Urinary bladder (tissue), 3 donors: Measurements from ENCODE around the genes GABRA6, MAT2B, SLIT3 and DOCK2.

GRCh38 chr5:161685226-161685804 is at the start of gene GABRA6:
Gene GABRA6, plus strand, starts transcription at chr5:161685721.
- PRO-cap, result no peak
- RAMPAGE, long total RNA, result no peak

DNA sequence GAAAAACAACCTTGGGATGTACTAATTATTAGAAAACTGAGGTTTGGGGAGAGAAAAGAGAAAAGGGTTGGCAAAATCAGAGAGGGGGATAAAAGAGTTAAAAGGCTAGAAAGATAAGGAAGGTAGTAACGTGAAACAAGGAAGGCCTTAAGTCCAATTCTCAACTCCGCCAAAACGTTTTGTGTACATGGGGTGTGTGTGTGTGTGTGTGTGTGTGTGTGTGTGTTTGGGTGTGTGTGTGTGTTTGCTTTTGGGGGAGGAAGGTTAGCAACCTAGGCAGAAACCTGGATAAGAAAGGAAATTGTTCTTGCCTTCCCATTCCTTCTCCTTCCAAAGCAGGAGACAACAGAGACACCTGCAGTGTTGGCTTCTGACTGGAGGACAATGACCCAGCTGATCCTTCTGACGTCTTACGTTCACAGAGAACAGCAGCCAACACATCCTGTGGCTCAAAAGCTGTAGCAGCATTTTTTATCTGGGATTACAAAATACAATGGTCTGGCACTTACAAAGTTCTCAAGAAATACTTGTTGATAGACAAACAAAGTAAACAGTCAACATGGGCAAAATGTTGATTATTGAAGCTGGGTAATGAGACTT is 4.1 kb upstream of the CCNG1 start:
- PRO-cap, result no peak
- RAMPAGE, long total RNA, result no peak

GRCh38 chr5:163505084-163506105 is at the start of gene MAT2B:
Gene MAT2B, plus strand, starts transcription at chr5:163505619.
- PRO-cap, result bidirectional peak, plus-strand start at chr5:163505590, minus-strand start at chr5:163505503; bidirectional peak, plus-strand start at chr5:163505949, minus-strand start at chr5:163505894
- RAMPAGE, long total RNA, result start-site peak on the plus strand at chr5:163505590-163505645, 287 and 601 reads in 2 replicates

GRCh38 chr5:163727115-163727519 is 221.7 kb downstream of the MAT2B start:
- PRO-cap, result no peak
- RAMPAGE, long total RNA, result no peak

- PRO-cap, result no peak
- RAMPAGE, long total RNA, result no peak
Observed at GRCh38 chr5:167414838-167415230, 436.0 kb downstream of the TENM2 start.

DNA sequence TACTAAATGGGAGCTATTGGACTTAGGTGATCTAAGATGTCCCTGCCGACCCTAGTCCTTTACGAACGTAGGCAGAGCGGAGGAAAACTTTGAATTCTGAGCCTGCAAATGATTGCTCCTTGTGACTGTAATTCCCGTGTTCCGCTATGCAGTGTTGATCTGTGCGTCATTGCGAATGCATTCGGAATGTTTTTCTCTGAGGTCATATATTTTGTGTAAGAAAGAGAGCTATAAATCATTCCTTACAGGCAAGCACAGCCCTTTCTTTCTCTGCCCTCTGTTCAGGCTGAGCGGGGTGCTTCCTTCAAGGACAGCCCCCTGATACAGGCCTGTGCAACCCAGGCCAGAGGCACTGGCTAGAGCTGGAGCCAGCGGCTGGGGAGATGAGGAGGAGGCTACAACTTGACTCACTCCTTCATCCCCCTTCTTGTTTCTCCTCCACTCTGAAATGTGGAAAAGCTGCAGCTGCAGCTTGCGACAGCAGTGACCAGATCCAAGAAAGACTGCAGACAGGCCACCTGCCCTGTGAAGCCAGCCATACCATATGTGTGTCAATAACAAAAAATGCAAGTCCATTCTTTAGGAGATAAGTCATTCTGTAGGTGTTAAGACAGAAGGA is 345.8 kb upstream of the WWC1 start:
- PRO-cap, result no peak
- RAMPAGE, long total RNA, result no peak

DNA sequence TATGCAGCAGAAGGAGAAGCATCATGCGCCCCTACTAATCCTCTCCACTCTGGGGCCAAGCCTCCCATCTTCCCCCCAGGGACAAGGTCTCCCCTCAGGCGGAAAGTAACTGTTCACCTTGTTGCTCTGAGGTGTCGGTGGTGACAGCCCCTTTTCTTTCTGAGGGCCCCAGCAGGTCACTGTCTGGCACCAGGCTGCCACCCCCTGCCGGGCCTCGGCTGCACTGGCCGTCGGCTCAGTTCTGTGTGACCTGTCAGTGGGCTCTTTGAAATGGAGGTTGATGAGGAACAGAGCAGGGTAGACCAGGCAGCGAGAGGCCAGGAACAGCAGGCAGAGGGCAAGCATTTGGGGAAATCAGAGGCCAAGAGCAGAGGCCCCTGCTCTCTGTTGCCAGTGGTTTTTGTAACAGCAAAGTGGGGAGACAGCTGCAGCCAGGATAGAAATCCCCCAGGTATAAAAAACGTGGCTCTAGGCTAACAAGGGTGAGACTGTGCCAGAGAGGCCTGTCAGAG is 113.4 kb upstream of the WWC1 start:
- PRO-cap, result no peak
- RAMPAGE, long total RNA, result no peak

DNA sequence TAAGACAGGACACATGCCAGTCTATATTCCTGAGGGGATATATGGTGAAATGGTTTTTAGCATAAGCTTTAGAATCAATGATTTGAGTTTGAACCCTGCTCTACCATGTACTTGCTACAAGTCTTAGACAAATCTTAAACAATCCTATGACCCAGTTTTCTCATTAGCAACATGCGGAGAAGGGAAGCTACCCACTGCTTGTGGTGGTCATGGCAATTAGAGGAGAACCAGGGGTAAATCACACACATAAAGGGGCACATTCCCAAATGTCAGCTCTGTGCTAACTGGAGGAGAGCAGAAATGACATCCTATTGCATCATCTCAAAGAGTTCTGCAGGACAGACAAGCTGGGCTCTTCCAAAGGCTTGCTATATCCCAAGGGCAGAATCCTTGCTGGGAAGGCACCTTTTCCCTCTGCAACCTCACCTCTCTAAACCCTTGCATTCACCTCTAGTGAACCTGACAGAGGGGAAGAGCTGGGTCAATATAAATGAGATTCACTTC is 17.1 kb upstream of the WWC1 start:
- PRO-cap, result no peak
- RAMPAGE, long total RNA, result no peak

- PRO-cap, result no peak
- RAMPAGE, long total RNA, result no peak
Observed at GRCh38 chr5:168401736-168402582, 84.3 kb upstream of the RARS1 start.

GRCh38 chr5:168404102-168404724 is 82.1 kb upstream of the RARS1 start:
- PRO-cap, result no peak
- RAMPAGE, long total RNA, result no peak

DNA sequence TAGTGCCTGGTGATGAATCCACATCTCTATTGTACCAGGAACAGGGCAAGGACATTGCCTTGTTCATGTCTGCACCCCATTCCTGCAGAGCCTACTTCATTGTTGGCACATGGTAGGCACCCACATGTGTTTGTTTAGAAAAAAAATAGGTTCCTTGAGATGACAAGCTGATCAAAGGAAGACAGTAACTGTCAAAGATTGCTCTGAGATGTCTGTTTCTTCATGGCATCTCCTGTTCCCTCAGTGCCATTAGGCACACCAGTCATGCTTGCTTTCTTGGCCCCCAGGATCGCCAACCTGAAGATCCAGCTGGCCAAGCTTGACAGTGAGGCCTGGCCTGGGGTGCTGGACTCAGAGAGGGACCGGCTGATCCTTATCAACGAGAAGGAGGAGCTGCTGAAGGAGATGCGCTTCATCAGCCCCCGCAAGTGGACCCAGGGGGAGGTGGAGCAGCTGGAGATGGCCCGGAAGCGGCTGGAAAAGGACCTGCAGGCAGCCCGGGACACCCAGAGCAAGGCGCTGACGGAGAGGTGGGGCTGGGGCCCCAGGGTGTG is 72.1 kb upstream of the RARS1 start:
- PRO-cap, result no peak
- RAMPAGE, long total RNA, result no peak

DNA sequence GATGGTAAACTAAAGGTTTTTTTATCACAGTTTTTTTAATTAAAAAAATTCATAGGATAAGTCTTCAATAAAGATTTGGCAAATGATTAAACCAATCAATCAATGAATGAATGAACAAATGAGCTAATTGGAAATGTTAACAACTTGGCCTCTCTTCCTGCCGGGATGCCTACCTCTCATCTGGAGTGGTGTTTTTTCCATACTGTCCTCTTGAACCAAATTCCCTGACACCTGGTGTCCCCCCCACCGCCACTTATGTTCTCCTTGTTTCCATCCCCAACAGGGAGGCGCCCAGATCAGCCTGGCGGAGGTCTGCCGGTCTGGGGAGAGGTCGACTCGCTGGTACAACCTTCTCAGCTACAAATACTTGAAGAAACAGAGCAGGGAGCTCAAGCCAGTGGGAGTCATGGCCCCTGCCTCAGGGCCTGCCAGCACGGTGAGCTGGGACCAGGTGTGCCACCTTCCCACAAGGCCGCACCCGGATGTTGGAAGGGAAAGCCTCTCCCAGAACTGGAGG is 44.8 kb upstream of the RARS1 start:
- PRO-cap, result no peak
- RAMPAGE, long total RNA, result no peak

DNA sequence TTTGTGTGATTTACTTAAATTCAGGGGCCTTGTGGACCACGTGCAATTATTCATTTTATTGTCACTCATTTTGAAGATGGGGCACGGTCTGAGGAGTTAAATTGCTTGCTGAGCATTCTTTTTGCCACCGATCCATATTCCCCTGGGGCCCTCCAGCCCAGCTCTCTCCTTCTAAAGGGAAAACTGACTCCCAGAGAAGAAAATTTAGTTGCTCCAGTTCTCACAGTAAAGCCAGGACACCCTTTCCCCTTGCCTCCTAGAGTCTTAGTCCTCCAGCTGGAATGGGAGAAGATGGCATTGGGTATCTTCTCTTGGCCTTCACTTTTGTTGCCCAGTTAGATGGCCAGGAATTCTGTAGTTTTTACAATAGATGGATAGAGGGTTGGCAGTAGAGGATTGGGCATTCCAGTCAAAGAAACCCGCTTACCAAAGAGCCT is 1.1 kb upstream of the PANK3 start:
- PRO-cap, result no peak
- RAMPAGE, long total RNA, result no peak

GRCh38 chr5:168591871-168592552 is 12.8 kb upstream of the PANK3 start:
- PRO-cap, result no peak
- RAMPAGE, long total RNA, result no peak

DNA sequence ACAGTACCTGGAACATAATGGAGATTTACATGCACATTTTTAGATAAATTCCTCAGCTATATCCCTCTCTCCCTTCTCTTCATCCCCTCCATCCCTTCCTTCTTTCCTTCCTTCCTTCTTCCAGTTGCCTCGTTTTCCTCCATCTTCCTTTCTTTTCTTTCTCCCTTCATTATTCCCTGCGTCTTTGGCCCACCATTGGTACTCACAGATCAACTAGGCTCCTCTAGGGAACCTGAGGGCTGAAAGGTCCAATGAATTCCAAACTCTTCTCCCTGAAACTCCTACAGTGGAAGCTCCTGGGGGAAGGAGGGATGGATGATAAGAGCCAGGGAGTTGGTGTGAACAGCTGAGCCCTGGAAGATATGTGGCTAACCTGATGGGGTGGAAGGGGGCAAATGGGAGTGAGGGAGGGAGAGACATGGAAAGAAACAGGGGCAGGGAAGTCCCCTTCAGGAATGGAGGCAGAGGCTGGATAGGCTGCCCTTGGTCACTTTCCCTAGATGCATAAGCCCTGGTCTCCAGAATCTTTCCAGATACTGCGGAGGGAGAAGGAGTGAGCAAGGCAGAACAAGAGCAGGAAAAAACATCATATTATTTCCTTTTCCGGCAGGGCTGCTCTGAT is 85.4 kb upstream of the PANK3 start:
- PRO-cap, result no peak
- RAMPAGE, long total RNA, result no peak

GRCh38 chr5:168819059-168819265 is 239.8 kb upstream of the PANK3 start:
- PRO-cap, result no peak
- RAMPAGE, long total RNA, result no peak

GRCh38 chr5:168819266-168819563 is 240.0 kb upstream of the PANK3 start:
- PRO-cap, result no peak
- RAMPAGE, long total RNA, result no peak

GRCh38 chr5:168842701-168843116 is 263.5 kb upstream of the PANK3 start:
- PRO-cap, result no peak
- RAMPAGE, long total RNA, result no peak

DNA sequence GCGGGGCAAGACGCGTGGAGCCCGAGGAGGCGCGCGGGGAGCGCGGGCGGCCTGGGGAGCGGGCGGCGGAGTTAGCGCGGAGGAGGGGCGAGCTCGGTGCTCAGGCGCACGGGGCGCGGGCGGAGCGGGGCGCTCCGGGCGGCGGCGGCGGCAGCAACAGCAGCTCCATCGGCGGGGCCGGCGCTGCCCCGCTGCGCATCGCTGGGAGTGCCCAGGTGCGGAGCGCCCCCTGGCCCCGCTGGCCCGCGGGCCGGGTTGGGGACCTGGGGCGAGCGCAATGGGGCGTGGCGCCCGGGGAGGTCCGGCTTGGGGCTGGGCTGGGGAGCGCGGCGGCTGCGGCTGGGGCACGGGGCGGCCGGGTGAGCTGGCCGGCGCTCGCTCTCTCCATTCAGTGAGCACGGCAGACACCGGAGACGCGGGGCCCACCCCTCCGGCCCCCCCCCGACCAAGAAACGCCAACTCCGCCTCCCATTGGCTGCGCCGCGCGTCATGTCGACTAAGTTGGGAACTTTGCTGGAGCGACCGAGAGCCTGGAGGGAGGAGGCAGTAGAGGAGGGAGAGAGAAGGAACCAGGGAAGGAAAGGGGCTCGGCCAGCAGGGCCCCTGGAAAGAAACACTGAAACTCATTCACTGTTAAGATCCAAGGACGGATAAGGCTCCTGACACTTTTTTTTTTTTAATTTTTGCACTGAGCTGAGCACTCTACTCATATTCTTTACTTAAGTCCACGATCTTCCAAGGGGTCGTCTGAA is at the start of gene SLIT3:
SLIT3 (minus strand) TSS at position 393 of the 752 bp plus-strand sequence.
- PRO-cap, result unidirectional peak, minus-strand start at position 73 of the sequence; unidirectional peak, minus-strand start at position 203 of the sequence; bidirectional peak, plus-strand start at position 525 of the sequence, minus-strand start at position 390 of the sequence
- RAMPAGE, long total RNA, result no peak

DNA sequence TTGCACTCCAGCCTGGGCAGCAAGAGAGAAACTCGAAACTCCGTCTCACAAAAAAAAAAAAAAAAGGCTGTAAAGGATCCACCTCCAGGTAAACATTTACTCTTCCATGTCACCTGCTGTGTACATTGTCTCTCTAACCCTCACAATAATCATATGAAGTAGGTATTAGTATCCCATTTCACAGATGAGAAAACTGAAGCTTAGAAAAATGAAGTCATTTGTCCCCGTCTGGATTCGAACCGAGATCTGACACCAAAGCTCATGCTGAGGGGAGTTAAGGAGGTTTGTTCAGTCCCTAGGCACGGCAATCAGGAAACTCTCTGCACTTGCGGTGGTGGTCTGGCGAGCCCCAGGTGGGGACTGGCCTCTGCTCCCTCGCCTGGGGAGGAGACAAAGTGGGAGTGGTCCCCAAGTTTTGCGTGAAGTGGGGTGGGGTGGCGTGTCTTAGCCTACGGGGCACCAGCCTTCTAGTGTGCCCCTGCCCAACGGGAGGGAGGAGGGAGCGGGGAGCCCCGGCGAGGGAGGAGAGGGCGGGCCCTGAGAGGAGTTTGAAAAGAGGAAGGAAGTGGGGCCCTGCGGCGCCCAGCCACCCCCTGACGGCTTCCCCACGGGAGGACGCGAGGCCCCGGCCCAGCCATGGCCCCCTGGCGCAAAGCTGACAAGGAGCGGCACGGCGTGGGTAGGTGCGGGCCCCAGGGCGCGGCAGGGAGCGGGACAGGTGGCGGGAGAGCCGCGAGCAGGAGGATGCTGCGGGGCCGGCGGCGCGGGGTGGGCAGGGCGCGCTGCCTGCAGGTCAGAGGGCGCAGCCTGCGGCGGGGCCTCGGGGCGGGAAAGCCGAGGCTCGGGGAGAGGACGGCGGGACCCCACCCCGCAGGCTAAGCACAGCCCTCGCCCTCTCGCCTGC is at the start of gene DOCK2:
DOCK2 (plus strand) TSS at position 585 of the 904 bp plus-strand sequence.
- PRO-cap, result no peak
- RAMPAGE, long total RNA, result start-site peak on the plus strand centred at position 599 of the sequence, 31 bp wide, 79 and 50 reads in 2 replicates